ENCODE results near the genes ABCD3 and SLC44A3.

GRCh38 chr1:93708603-93709546 is 27.2 kb upstream of the BCAR3 start:
- PRO-cap: no peak

DNA sequence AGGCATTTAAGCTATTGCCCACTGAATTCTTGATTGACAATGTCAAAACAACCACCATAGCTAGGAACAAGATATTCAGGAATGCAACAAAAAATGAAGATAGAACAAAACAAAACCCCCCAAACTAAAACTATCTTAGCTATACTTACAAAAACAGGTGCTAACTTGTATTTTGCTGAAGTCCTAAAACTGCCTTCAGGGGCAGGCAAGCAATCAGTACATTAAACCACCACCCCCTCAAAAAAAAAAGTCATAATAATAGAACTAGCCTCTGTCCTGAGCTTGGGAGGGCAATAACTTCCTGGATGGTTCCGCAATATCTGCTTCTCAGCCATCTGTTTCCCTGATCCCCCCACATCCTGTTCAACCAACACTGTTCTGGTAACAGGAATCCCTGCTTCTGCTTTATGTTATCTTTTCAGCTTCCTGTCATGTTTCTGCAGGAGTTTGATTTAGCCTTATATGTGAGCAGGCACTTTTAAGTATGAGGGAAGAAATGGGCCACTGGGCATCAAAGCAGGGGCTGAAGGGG is 62.2 kb downstream of the DNTTIP2 start:
- PRO-cap: no peak

DNA sequence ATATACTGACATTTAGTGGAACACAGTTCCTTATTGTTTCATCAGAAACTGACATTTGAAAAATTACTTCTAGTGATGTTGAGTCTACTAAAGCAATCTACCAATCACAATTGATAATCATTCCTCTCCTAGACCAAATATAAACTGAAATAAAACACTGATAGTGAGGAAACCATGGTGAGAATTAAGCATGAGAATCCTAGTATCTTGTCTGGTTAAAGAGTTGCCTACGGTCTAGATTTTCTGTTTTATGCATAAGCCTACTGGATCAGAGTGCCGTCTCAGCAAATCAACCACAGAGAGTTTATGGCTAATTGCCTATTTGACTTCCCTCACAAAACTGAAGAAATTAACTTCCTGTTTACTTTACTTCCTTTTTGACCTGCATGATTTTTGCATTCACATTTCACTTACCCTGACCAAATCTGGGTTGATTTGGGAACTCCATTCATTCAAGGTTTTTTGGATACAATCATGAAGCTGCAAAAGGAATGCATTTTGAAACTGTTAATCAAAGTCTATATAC is 5.1 kb downstream of the GCLM start:
- PRO-cap: no peak

- PRO-cap: no peak
These were observed 81.4 kb downstream of the ABCA4 start for GRCh38 chr1:94039547-94039935.

DNA sequence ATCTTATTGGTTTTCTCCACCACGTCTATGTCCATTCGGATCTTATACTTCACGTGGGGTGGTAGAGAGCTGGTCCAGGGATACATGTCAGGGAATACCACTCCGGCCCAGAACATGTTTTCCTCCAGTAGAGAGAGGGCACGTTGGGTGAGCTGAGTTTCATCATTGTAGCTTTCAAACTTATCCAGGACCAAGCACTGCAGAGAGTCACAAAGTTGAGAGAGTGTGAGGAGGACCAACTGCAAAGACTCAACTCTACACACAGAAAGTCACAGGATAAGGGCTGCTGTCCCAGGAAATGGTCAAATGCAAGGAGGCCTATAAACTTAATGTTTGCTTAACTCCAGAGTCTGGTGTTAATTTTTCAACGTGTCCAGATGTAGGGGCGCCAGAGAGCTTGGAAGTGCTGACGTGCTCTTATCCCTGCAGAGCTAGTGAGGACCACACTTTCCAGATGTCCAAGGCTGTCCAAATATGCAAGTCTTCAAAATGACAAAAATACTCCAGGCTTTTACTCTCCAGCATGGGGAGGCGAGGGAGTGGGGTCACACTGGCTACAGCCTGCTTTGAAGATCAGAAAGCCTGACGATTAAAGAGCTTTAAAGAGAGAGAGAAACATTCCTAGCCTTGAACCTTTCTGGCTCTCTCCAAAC is 57.7 kb downstream of the ABCA4 start:
- PRO-cap: no peak

DNA sequence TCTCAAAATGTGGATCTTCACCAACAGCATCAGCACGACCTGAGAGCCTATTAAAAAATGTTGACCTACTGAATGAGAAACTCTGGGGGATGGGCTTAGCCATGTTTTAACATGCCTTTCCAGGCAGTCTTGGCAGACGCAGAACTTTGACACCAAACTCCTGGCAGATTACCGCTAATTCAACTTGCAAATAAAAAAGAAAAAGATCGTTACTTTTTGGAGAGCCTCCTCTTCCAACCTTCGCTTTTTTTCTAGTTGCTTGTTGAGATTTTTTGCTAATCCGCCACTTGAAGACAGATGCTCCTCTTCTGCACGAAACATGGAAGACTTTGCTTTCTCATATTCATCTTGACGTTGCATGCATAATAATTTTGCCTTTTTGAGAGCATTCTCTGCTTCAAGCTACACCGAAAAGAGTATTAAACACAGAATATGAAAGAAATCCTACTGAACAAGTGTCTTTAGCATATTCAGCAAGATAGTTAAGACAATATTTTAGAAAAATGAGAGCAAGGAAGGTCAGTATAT is 35.0 kb downstream of the ARHGAP29 start:
- PRO-cap: no peak

DNA sequence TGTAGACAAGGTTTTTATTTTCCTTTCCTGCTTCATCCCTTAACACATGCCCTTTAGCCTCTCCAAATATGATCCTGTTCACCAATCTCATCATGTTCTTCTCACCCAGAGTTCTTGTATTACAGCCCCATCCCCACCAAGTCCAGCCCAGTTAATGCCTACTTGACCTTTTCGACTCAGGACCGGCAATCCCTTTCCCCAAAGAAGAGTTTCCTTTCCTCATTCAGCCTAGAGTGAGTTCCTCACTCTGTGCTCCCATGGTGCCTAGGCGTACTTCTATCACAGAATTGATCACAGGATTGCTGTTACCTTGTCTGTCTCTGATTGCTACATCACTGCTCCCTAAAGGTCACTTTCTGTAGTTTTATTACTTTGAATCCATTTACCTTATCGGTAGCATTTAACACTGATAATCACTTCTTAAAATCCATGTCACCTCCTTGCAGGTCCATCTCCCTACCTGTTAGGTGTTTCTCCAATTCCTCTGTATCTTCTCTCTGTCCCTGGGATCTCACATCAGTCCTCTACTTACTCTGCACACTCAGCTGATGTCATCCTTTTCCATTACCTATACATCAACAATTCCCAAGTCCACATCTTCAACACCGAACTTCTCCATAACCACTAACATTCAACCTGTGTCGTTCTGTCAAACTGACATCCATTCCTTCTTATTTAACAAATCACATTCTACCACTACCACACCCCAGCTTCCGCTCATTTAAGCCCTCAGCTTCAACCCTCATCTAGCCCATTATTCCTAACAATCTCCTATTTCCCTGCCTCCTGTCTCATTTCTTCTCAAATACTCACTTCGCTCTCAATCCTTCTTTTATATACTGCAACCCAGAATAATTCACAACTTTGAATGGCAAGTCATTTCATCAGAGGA is 18.3 kb downstream of the ARHGAP29 start:
- PRO-cap: no peak

GRCh38 chr1:94322571-94323325 is 85.4 kb upstream of the ARHGAP29 start:
- PRO-cap: no peak

DNA sequence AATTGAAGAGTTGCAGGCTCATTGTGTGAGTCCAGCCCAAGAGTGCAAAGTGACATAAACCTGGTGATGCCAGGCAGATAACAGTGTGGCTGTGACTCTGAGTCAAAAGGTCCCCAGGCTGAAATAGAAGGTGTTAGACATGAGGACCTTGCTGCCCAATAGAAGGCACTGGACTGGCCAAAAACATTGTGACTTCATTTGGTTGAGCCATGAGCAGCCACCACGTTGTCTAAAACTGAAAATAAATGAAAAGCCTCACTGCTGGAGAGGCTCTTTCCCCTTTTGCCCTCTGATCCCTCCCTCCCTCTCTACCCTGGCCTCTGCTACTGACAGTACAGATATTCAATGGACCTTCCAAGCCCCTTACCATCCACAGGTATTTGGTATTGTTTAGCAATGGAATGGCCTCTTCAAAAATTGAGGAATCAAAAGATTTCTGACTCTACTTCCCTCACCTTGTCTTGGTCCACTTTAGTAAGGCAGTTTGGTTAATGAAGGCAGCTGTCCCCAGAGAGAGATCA is 67.7 kb upstream of the ABCD3 start:
- PRO-cap: no peak

DNA sequence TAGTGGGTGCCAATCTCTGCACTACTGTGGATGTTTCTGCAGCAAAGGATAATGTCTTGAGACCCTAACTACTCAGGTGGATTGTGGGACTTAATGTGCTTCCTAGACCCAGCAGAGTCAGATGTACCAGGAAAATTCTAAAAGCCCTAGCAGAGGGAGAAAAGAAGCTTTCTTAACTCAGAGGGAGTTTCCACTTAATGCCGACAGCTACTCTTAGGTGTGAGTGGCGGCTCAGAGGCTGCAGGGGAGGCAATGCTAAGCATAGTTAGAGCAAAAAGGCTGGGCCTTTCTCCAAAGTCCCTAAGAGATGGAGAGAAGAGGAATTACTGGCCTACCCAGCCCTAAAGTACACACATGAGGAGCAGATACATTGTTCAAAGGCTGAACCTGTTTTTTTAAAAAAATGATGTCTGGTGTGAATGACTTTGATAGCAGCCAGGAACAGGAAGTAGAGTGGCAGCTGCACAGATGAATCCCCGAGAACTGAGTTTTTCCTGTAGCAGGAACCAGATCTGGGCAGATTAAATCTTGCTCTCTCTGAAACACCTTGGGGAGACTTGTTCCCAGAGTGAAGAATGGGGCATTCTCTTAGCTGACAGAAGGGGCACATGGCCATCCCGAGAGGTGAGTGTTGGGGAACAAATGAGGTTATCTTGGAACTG is 33.4 kb upstream of the ABCD3 start:
- PRO-cap: no peak

- PRO-cap: bidirectional peak, plus-strand start at chr1:94418039, minus-strand start at chr1:94418209; bidirectional peak, plus-strand start at chr1:94418473, minus-strand start at chr1:94418257
These were observed at the start of gene ABCD3 for GRCh38 chr1:94417879-94418584. Gene ABCD3 (plus strand): TSS chr1:94418389.

- PRO-cap: no peak
These were observed 1.4 kb downstream of the F3 start for GRCh38 chr1:94540127-94540502.

- PRO-cap: bidirectional peak, plus-strand start at chr1:94608507, minus-strand start at chr1:94608332
These were observed 66.7 kb upstream of the F3 start for GRCh38 chr1:94608021-94608796.

DNA sequence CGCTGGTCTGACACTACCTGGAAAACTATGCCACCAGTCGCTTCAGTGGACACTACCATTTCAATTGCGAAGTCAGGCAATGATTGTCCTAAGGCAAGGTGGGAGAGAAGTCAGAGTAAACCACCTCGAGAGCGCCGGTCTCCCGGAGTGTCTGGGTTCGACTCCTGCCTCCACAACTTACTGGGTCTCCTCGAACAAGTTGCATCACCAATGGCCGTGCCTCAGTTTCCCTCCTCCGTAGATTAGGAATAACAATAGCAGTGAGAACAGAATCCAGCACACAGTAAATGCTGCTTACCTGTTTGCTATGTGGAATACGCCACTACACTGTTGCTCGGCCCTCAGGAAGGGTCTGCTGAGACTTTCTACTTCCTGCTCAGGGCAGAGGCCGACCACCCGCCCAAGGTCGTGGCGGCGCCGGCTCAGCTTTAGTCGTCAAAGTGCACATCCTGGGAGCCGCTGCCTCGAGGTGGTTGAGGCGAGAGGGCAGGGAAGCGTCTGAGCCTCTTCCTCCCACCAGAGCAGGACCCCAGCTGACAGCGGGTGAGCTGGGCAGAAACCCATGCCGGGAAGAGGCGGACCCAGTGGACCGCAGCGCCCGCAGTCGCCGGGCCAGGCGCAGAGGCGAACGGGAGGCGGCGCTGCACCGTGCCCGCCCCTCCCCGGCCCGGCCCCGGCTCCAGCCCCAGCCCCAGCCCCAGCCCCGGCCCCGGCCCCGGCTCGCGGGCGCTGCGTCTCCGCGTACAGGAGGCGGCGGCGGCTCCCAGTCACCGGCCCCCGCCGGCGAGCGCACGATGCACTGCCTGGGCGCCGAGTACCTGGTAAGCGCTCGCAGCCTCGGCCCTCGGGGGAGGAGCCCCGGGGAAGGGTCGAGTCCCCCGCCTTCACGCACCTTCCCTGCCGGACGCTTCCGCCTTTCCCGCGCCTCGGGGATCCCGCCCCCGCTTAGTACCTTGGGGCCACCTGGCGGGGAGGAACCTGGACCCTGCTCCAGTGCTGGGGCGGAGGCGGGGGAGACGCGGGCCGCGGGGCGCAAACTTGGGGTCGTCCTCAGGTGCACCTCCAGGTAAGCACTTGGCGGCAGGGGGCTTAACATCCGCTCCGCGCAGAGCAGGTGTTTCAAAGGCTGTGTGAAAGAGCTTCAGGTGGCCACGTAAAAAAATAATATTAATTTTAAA is at the start of gene SLC44A3:
SLC44A3 (plus strand) TSS at position 700 of the 1,178 bp plus-strand sequence.
- PRO-cap: bidirectional peak, plus-strand start at position 621 of the sequence, minus-strand start at position 500 of the sequence; bidirectional peak, plus-strand start at position 993 of the sequence, minus-strand start at position 816 of the sequence

DNA sequence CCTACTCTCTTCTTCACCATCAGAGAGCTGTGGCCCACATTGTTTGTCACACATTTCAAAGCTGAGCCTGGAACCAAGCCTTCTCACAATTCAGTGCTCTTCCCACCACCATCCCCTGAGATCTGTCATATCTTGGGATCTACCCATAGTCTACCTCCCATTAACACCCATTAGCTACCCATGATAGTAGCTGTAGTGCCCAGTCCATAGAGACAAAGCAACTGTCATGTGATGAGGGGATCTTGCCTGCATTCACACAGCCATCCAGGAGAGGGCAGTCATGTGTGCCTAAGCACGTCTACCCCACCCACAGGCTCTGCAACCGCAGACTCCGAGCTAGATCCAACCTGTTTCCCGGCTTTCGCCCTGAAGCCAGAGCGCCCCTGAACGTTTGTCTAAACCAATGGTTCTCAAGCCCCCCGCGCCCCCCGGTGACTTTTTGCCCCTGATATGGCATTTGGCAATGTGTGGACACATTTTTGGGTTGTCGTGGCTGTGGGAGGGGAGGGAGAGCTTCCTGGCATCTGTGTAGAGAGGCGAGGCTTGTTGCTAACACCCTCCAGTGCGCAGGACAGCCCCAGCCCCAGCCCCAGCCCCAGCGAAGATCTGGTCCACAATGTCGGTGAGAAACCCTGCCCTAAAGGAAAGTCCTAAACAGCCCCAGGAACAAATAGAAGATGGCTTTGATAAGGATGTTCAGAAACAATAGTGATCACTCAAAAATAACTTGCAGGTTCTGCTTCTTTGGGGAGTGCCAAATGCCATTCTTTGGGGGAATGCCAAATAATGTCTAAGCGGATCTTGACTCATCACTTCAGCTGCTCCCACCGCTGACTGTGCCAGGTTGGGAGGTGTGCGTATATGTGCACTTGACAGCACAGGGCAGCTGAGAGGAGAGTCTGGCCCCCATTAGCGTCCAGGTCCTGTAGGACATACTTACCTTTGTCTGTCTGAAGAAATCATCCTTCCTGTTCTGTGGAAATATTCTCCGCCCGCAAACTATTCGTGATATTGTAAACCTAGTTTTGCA is 34.5 kb downstream of the SLC44A3 start:
- PRO-cap: no peak

GRCh38 chr1:94855334-94855790 is 35.2 kb downstream of the SLC44A3 start:
- PRO-cap: no peak

GRCh38 chr1:94865327-94865647 is 45.1 kb downstream of the SLC44A3 start:
- PRO-cap: no peak

DNA sequence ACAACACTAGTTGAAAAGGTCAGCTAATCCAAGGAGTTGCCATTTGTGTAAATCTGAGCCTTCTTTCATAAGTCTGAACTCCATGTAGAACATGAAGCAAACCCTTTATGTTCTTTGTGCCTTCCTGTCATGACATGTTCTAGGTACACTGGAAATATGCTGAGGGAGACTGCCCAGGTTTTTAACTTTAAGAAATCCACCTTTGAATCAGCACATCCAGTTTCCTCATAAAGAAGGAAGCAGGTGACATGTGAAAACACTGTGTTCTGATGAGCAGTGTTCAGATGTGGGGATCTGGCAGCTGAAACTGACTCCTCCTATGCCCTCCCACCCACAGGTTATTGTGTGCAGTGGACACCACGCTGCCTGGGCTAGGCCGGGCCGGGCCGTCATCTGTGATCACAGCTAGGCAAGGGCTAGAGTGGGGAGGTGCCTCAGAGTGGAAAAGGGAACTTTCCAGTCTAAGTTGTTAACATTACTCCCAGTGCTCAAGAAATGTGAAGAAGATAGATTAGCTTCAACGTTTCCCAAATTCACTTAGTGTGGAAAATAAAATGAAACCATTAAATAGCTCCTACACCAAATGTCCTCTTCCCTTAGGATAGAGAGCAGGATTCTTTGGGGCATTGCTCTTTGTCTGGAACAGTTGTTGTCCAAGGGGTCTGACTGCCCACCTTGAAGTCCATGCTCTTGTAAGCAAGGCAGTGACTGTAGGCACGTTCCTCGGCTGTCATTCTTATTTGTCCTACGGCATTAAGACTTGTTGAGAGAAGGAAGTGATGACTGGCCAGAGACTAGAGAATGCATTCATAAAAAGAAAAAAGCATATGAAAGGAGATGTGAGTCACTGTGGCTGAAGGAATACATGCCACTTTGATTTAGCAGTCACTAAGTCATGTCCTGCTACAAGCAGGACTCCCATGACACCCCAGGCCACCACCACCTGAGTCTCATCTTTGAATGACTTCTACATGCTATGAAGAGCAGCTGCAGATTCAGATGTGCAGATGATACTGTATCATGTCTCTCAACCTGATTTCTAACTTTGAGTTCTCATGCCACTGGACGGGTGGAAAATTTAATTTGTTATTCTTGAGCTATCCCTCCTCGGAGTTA is 50.8 kb downstream of the CNN3 start:
- PRO-cap: no peak

- PRO-cap: no peak
These were observed 70.7 kb downstream of the ALG14 start for GRCh38 chr1:95002028-95002511.

DNA sequence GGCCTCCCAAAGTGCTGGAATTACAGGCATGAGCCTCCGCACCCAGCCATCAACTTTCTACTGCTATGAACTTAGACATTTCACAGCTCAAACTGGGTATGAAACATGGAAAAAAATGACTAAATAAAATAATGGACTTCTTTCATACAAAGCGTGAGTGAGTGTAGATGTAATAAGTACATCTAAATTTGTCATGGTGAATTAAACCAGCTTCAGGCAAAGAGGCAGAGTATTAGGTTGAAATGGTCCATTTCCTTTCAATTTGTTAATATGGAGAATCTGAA is 49.4 kb downstream of the ALG14 start:
- PRO-cap: no peak

All from left colon (tissue), 1 donor.